ENCODE data around the gene MMAA.

DNA sequence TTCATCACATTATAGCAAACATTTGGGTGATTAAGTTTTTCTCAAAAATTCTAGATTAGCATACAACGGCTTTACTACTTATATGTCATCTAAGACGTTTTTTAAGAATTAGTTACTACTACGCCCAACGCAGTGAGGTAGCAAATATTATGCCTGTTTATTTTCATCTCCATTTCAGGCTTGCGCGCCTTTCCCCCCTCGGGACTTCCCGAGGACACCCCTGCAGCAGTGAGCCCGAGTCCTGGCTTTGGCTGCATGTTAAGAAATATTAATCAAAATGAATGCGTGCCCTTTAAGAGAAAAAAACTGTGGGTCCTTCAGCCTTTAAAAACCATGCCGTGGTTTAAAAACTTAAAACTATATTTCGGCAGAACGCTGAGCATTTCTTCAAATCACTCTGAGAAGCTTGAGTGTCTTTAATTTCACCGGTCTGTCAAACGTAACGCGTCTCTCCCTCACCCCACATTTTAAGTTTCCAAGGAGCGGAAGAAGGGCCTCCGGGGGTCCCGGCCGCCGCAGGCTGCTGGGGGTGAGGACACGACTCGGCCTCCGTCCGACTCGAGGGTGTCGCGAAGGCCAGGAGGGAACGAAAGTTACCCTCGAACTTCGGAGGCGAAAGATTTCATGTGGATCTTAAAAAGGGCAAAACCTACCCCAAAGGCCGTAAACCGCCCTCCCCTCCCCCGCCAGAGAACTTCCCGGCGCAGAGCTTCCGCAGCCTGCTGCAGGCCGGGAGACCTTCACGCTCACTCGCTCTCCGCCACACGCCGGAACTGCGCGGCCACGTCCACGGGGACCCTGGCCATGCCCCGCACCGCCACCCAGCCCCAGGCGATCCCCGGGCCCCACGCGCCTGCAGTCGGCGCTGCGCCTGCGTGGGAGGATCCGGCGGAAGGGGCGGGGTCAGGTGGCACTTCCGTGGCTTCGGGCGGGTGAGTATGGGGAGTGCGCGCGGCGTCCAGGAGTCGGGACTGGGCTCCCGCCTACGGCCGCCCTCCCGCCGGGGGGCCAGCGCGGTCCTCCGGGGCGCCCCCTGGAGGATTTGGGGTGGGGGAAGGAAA is at the start of gene MMAA:
Gene MMAA, plus strand, starts transcription at position 910 of the 1,061 bp plus-strand sequence.
- RAMPAGE, long total RNA: no peak
- RRBS: 1% methylated on average over 25 of the region's 79 CpGs

- RAMPAGE, long total RNA: no peak
- RRBS: no CpG with 5 or more reads among the region's 2 CpGs
Observed at GRCh38 chr4:145730872-145731349, 51.0 kb downstream of the C4orf51 start.

DNA sequence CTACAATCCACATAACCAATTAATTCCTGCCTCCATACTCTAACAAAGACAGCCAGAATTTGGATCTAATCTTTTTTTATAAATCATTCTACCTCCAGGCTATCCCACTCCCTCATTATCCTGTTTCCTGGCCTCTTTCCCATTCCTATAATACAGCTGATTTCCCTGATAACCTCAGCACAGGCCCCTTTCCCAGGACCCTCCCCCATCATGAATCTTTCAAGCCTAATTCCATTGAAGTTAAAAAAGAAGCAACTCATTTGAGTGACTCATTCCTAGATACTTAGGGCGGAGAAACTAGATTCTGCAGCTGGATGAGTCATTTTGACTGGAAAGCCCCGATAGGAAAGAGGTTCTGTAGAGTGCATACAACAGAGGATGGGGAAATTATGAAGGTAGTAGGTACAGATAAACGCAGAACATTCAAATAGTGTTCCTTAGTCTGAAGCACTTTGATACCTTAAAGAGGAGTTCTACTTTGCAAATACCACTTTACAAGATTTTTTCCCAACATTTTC is 128.3 kb downstream of the C4orf51 start:
- RAMPAGE, long total RNA: no peak
- RRBS: no CpG with 5 or more reads among the region's 3 CpGs

DNA sequence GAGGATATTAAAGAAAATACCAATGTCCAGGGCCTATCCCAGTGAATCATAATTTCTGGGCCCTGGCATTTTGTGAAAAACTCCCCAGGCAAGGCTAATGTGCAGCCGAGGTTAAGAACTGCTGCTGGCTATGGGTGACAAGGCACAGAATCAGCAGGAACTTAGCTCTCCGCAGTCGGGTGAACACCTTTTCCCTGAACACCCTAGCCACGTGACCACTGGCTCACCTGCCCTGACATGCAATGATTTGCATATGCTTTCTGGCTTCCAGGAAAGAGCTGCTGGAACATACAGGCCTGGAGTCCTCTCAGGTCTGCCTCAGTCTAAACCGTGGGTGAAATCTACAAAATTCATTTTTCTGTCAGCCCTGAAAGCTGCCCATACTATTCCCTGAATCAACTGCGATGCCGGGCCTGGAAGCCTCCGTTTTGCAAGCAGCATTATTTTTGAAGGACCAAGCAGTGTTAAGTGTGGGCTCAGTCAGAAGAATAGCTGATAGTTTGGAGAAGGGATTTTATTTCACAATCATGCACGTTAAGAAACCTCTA is 56.6 kb downstream of the ZNF827 start:
- RAMPAGE, long total RNA: no peak
- RRBS: no CpG with 5 or more reads among the region's 9 CpGs

GRCh38 chr4:146058908-146059530 is 116.5 kb upstream of the LSM6 start:
- RAMPAGE, long total RNA: no peak
- RRBS: no CpG with 5 or more reads among the region's 2 CpGs

DNA sequence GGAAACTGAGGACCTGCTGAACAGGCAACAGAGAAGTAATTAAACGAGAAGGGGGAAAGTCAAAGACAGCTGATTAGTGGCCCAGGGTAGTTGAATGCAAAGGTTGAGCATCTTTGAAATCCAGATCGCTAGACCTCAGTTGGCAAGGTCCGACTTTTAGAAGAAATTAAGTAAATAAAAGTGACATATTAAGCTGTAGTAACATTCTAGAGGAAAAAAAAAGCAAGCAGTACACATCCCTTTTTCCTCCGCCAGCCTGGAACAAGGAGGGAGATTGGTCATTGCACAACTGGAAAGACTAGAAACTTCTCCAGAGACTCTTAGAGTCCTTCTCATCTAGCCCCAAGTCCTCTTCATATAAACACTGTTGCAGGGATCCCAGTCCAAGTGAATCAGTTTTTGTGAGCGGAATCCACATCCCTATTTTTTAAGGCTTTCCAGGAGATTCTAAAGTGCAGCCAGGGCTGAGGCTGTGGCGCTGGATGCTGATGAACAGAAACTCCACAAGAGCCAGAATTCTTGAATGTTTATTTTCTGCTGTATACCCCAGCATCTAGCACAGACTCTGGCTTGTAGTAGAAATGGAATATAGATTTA is 23.7 kb downstream of the REELD1 start:
- RAMPAGE, long total RNA: no peak
- RRBS: no CpG with 5 or more reads among the region's 6 CpGs

DNA sequence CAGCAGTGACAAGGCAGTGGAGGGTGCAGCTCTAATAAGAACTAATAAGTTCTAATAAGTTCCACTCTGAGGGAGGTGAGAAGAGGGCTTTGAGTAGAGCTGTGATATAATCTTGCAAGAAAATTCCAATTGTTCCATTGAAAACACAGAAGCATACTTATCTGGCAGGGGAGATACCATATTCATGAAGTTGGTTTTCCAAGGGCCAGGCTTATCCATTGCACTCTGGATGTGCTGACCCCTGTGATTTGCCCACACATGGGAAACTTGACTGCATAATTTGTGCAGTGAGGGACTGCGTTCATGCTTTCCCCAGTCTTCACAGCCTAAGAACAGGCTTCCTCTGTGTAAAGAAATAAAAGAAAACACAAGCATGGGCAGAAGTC is 58.1 kb upstream of the SLC10A7 start:
- RAMPAGE, long total RNA: no peak
- RRBS: no CpG with 5 or more reads among the region's 1 CpG

DNA sequence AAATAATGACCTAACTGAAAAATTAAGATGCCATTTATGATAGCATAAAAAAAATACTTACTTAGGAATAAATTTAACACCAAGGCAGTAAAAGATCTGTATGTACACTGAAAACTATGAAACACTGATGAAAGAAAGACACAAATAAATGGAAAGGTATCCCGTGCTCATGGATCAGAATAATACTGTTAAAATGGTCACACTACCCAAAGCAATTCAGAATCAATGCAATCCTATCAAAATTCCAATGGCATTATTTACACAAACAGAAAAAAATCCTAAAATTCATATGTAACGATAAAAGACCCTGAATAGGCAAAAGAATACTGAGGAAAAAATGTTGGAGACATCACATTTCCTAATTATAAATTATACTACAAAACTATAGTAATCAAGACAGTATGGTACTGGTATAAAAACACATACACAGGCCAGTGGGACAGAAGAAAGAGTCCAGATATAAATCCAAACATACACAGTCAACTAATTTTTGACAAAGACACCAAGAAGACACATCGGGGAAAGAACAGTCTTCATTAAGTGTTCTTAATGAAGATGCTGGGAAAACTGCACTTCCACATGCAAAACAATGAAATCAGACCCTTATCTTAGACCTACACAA is 18.8 kb downstream of the TMEM184C start:
- RAMPAGE, long total RNA: no peak
- RRBS: no CpG with 5 or more reads among the region's 3 CpGs

- RAMPAGE, long total RNA: no peak
- RRBS: no CpG with 5 or more reads among the region's 4 CpGs
Observed at GRCh38 chr4:147748001-147748529, 16.2 kb downstream of the ARHGAP10 start.

DNA sequence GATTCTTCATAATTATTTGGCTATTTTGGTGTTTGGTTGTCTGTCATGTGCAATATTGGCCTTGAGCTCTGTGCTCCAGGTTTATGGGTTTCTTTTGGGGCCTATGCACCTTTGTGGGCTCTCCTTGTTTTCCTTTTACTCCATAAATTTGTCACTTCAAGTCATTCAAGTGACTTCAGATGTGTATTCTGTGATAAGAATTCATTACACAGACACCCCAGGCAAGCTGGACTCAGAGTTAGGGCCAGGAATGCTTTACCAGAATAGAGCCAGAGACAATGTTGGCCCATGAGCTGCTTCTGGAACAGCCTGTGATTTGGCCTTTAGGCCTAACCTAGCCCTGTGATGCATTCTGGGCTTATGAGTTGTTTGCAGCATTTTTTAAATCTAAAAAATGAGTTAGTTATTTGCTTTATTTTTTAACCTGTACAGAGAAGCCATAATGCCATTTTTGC is 84.4 kb downstream of the ARHGAP10 start:
- RAMPAGE, long total RNA: no peak

DNA sequence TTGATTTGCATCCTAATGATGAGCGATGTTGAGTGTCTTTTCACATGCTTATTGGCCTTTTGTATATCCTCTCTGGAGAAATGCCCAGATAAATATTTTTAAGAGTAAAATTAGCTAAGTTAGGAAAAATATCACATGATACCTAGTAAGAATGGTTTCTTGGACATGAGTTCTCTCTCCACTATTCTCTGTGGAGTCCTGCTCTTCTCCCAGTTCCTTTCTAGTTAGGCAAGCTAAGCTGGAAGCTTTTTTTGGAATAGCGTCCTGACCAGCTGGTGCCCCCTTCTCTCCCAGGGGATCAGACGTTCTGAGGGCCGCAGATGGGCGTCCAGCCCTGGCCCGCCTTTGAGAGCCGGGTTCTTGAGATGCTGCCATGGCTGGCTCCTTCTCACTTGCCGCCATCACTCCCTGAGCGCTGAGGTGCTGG is 132.1 kb downstream of the ARHGAP10 start:
- RAMPAGE, long total RNA: no peak
- RRBS: no CpG with 5 or more reads among the region's 9 CpGs

DNA sequence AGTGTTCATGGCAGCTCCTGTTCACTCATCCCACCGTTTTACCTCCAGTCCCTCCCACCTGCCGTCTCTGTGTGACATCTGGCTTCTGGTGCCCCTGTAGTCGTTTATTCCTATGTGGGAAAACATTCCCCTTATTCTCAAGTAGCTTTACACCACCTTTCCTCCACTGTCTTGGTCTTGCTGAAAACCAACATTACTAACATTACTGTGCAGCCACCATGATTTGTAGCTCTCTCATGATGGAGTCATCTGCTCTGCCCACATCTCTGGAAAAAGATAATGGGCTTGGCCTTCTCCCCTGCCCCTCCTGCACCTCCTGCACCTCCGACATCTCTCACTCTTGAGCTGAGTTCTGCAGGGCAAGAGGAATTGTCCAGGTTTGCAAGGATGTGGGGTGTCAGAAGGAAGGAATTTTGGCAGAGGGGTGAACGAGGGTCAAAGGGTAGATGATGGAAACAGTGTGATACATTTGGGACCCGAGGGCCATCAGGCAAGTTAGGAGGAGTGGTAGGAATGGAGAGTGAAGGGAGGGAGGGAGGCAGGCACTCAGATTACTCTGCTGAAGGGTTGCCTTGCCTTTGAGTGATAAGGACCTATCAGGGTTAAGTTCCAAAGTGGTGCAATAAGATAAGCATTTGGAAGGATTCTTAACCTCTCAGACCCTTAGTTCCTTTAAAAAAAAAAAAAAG is 190.0 kb downstream of the ARHGAP10 start:
- RAMPAGE, long total RNA: no peak
- RRBS: no CpG with 5 or more reads among the region's 6 CpGs

- RAMPAGE, long total RNA: no peak
- RRBS: no CpG with 5 or more reads among the region's 10 CpGs
Observed at GRCh38 chr4:148023117-148023548, 291.2 kb downstream of the ARHGAP10 start.

- RAMPAGE, long total RNA: no peak
- RRBS: no CpG with 5 or more reads among the region's 5 CpGs
Observed at GRCh38 chr4:148216586-148217452, 225.4 kb downstream of the NR3C2 start.

DNA sequence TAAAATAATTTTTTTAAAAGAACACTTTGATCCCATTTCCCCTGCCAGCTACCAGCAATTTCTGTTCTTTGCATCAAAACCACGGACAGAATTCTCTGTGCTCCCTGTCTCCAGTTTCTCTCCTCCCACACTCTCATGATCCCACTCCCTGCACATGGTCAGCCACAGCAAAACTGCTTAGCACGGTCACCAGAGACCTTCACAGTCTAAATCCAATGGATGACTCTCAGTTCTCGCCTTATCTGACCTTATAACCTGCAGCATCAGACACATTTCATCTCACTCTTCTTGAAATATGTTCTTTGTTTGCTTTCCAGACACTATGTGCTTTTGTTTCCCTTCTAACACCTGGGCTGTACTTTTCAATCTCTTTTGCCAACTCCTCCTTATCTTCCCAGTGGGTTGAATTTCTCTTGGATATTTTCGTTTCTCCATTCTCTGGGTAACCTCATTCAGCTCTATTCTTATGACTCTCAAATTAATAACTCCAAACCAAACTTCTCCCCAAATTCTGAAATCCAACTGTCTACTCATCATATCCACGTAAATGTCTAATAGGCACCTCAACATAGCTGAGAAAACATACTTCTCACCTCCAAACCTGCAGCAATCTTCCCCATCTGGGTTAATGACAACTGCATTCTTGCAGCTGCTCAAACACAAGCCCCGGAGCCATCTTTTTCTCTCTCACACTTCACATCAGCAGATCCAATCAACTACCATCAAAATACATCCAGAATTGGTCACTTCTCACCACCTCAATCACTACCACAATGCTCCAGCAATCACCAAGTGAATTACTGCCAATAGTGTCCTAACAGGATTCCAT is 131.2 kb downstream of the NR3C2 start:
- RAMPAGE, long total RNA: no peak
- RRBS: no CpG with 5 or more reads among the region's 6 CpGs

- RAMPAGE, long total RNA: no peak
- RRBS: no CpG with 5 or more reads among the region's 15 CpGs
Observed at GRCh38 chr4:148322227-148323159, 119.7 kb downstream of the NR3C2 start.

- RAMPAGE, long total RNA: no peak
- RRBS: no CpG with 5 or more reads among the region's 3 CpGs
Observed at GRCh38 chr4:149182093-149182389, 633.6 kb downstream of the IQCM start.

DNA sequence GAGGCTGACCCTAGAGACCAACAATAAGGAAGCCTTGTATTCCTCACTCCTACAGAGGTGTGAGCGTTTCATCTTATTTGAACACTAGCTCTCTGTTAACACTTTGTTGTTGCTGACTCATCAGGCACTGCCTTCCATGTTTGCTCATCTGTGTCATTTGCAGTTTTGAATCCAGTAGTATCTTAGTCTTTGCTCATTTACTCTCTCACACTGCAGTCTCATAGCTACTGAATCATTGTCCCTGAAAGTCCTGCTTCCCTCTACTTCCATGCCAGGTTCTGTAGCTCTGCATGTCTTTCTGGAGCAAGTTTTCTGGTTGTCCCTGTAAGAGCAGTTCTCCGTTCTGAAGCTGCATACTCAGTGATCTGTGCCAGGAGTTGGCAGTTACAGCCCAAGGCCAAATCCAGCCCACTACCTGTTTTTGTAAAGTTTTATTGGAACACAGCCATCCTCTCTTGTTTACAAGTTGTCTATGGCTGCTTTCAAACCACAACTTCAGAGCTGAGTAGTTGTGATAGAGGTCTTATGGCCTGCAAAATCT is 80.2 kb upstream of the DCLK2 start:
- RAMPAGE, long total RNA: no peak
- RRBS: no CpG with 5 or more reads among the region's 2 CpGs

DNA sequence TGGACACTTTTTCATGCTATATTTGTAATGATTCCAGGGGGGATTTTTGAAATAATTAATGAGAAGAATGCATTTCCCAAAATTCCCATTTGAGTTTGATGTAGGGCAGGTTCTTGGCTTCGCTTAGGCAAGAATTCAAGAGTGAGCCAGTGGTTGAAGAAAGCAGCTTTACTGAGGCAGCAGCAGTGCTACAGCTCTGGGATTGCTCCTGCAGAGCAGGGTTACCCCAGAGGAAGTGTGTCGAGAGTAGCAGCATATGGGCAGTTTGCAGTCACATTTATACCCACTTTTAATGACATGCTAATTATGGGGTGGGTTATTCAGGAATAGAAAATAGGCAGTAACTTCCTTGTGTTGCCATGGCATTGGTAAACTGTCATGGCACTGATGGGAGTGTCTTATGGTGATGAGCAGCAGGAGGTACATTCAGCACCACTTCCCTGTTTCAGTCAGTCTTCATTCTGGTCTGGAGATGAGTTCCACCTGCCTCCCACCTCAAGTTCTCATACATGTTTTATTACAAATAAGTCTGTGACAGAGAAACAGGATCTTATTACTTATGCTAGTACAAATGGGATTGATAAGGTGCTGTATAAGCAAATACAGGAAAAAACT is 38.5 kb upstream of the DCLK2 start:
- RAMPAGE, long total RNA: no peak
- RRBS: no CpG with 5 or more reads among the region's 2 CpGs

GRCh38 chr4:150395455-150395975 is 186.4 kb upstream of the MAB21L2 start:
- RAMPAGE, long total RNA: no peak
- RRBS: no CpG with 5 or more reads among the region's 2 CpGs

Measured in epithelial cell of proximal tubule (primary cell).